Thoracic aorta endothelial cell (primary cell): Measurements from ENCODE around the genes FRMD3, C9orf64, HNRNPK, C9orf153 and ISCA1.

DNA sequence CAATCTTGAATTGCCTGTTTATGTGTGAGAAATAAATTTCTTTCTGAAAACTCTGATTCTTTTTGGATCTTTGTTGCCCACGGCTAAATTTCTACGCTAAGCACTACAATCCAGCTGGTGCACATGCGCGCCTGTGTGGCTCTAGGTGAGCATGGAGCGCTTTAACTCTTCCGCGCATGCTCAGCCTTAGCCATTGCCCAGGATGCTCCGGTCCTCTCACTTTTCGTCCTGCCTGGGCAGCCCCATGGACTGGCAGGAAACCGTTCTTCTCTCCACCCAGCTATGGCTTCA is 190.8 kb downstream of the TLE4 start:
- CAGE, long polyA plus RNA = no peak

DNA sequence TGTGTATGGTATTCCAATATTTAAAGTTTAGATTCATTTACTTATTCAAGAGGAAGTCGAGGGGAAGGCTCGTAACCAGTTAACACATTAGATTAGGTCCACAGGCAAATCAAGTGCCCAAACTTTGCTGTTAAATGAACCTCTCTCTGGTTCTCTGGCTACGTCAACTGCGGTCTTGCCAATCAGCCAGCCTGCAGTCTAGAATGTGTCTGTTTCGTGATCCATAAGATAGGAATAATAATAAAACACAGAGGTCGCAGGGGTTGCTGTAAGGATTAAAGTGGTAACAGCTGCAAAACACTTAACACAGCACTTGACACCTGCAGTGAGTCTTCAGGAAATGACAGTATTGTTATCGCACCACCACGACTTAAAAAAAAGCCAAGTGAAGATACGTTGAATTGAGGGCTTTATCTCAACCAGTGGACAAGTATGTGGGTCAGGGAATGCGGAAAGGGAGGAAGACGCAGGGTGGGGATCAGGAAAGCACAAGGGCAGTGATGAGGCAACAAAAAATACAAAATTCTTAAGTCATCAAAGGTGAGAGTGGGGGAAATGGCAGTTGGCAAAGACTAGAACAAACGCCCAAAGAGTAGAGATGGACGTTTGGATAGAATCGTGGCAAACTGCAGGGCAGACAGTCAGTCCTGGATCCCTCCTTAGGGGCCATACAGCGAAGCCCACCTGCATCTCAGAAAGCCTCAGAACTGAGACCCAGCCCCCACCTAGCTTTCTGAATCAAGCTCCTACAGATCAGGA is 92.3 kb downstream of the TLE1 start:
- CAGE, long polyA plus RNA = no peak

DNA sequence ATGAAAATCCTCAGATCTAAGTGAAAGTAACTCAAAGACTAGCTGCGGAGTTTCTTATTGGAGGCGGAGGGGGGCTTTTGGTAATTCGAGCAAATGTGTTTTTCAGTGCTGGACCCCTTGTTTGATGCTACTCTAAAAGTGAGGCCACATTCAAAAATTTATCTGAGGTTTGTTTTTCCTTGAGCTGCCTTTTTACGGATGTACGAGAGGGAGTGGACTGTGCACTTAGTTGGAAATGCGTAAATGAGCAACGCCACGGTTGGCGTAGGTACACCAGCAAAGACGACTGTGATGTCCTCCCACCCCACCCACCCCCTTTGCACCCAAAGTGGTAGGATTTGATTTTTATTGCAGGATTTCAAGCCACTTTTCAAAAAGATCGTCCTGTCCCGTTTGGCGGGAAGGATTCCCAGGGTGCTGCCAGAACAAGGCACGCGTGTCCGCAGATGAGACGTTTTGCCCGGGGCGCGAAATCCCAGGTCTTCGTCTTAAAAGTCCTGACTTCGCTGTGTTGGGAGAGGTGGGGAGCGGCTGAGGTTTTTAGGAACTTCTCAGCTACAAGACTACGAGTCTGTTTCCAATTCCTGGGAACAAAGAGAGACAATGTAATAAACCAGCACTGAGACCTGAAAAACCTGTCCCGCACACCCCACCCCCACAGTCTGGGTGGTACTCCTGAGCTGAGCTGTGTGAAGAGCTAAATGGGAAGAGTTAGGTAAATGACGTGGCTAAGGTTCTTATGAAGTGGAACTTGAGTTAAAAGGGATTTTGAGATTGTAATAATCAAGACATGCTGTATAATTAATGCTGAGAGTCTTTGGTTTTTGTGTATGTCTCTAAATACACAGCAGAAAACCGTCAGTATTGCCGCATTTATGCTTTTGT is 1.0 kb upstream of the TLE1 start:
- CAGE, long polyA plus RNA = no peak

DNA sequence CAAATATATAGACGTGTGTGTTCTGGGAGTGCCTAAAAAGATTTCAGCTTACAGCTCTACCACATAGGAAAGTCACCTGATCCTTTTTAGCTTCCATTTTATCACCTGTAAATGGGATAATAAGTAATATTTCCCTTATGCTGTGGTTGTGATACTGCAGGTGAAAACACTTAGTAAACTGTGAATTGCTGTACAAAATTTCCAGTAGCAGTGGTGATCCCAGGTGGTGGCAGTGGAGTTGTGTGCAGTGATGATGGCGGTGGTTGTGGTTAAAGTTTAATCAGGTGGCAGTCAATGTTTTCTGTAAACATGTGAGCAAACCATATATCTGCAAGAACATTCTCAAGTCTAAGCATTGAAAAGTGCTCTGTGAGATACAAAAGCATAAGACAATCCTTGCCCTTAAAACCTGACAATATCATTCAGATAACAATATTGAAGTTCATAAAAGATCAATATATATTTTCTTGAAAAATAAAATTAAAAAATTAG is 480.3 kb downstream of the RASEF start:
- CAGE, long polyA plus RNA = no peak

DNA sequence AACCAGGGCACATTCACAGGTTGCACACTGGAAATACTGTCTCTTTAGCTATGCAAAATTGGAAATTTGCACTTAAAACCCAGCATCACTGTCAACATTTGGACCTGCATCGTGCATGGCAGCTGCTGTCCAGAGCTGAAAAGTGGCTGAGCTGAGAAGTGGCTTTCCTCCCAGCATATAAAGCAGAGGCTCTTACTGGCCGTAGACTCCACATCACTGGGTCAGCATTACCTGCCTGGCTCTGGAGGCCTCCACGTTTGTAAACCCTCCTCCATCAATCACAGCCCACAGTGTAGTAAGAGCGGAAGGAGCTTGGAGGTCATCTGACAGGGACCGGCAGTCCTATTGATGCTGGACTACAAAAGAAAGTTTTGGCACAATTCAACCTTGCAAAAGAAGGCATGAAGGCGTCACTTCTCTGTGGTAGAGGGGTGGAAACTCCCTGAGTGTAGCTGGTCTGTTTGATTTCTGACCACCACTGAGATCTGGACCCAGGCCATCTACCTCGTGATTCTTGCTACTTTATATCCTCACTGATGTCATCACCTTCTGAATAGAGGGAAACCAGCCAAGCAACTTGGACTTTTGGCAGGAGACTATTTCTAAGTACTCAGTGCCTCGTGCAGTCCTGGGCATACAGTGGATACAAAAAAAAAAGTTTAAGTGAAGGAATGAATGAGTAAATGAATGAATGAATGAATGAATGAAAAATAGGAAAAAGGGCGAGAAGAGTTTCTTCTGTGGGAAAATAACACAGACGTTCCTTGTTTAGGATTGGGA is 14.9 kb downstream of the RASEF start:
- CAGE, long polyA plus RNA = no peak

DNA sequence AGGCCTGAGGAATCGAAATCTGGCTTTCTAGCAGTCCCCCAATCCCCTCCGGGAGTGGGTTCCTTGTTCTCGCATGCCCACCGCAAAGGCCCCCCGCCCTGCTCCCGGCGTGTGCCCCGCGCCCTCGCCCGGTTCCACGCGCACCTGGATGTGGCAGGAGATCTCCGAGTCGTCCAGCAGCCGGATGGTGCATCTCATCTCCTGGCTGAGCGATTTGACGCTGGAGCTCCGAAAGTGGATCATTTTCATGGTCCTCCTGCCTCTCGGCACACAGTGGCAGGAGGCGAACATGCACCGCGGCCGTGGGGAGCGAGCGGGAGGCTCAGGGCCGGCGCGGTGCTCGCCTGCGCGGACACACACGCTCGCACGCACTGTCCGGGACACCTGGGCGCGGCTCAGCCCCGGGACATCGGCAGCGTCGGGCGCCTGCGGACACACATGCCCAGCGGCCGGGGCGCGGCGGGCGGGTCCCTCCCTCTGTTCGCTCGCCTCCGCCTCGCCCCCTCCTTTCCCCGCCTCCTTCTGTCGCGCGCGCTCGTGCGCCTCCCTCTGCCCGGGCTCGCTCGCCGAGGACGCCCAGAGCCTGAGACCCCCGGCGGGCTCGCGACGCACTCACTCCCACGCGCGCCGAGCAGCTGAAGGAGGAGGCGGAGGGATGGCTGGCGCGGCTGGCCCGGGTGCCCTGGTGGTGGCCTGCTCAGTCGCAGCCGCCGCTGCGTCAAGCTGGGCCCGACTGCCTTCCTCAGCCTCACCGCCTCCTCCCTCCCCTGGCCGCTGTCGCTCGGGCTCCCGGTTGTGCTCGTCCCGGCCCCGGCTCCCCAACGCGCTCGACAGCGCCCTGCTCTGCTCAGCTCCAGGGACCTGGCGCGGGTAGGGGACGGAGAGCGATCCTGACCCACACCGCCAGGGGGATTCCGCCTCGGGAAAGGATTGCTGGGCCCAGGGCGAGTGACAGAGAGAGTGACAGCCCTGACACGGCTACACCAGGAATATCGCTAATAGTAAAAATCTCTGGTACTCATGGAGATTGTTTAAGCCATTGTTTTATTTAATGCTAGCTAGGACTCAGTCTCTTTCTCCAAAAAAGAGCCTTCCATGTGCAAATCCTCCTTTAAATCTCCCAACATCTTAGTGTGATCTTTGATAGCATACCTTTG is at the start of gene FRMD3:
TSS of gene FRMD3 (minus strand) at position 461 of the 1,157 bp plus-strand sequence.
- CAGE, long polyA plus RNA = no peak

GRCh38 chr9:83620861-83621819 is 1.8 kb upstream of the IDNK start:
- CAGE, long polyA plus RNA = no peak

GRCh38 chr9:83669886-83670314 is 37.9 kb downstream of the UBQLN1 start:
- CAGE, long polyA plus RNA = no peak

DNA sequence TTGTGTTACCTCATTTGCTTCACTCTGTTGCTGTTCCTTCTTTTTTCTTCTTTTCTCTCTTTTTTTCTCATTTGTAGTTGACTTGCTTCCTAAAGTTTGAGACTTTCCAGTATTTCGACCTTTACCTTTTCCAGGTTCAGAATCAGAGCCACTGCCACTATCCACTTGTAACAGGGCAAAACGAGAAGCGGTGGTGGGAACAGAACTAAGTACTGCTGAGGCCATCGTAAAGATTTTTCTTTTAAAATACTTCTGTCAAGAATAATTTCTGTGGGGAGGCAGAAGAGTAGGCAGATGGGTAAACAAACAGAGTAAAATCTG is 11.3 kb downstream of the GKAP1 start:
- CAGE, long polyA plus RNA = no peak

DNA sequence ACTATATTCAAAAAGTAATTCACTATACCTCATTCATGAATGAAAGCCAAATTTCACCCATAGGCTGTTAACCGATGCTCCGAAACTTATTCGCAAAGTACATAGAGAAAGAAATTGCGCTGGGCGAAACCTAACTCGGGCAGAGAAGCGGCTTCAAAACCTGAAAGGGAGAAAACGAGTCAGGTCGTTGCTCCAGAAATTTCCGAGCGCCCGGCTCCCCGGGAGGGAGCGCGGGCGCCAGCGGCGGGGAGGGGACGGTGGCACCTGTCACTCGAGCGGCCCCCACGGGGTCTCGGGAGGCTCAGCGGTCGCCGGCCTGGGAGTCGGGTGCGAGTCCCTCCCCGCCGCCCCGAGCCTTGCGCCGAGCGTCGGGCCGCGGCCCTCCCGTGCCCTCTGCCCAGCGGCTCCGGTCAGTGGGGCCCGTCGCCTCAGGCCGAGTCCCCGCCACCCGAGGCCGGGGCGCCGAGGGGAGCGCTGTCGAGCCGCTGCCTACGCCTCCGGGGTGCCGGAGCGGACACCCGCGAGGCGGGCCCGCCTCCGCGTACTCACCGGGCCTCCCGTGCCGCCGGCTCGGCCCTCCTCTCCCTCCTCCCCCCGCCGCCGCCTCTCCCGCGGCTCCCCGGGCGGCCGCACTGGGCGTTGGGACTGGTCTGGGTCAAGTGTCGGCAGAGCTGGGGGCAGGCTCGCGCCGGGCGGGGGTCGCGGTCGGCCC is 445 bp downstream of the GKAP1 start:
- CAGE, long polyA plus RNA = no peak

GRCh38 chr9:83955988-83957376 is at the start of gene C9orf64:
C9orf64 (minus strand) TSS chr9:83956742.
- CAGE, long polyA plus RNA = no peak

- CAGE, long polyA plus RNA = no peak
Measured at GRCh38 chr9:83980047-83980660, at the start of gene HNRNPK. HNRNPK (minus strand) TSS chr9:83980215.

DNA sequence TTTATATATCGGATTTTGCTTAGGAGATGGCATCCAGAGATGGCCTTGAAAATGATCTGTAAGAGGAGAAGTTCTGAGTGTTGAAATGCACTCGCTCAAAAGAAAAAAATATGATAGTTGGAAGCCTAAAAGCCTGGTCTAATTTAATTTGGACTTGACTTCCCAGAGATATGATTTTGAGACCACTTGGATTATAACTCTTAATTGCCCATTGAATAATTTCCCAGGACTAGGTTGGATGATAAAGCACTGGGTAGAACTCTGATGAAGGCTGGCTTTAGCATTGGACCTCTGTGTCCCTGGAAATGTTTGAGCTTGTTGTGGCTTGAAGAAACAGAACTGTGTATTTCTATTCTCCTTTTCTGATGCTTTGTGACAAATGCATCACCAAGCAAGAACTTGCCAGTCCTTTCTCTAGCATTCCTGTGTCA is 1.9 kb downstream of the NTRK2 start:
- CAGE, long polyA plus RNA = no peak

GRCh38 chr9:84671933-84672506 is 2.5 kb downstream of the NTRK2 start:
- CAGE, long polyA plus RNA = no peak

DNA sequence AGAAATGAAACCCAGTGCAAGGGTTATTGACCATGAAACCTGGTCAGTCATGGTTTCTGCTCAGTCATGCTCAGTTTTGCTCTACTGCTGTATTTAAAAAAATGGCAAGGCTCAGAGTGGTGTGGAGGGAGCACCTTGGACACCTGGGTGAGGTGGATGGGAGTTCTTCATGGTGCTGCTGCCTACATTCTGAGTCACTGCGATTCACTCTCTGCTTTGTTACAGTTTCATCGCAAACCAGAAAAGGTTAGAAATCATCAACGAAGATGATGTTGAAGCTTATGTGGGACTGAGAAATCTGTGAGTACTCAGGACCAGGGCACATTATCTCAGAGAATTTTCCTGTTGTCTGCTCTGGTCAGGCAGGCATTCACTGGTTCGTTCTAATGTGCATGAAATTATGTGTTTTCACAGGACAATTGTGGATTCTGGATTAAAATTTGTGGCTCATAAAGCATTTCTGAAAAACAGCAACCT is 32.4 kb downstream of the NTRK2 start:
- CAGE, long polyA plus RNA = no peak

DNA sequence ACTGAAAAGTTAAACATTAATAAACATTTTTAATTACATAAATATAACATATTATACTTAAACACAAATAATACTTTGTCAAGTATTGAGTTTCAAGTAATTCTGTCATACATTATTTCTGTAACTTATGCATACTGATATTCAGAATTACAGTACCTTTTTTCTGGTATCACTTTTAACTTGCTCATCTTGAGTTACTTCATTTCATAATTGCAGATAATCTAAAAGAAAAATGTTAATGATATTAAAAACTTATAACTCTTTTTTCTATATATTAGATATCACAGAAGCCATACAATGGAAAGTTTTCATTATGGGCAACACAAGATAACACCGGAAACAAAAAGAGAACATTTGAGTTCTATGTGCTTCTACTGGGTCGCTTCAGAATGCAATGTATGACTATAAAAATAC is 29.4 kb downstream of the AGTPBP1 start:
- CAGE, long polyA plus RNA = no peak

- CAGE, long polyA plus RNA = no peak
Measured at GRCh38 chr9:85743156-85743511, 1.4 kb upstream of the AGTPBP1 start.

- CAGE, long polyA plus RNA = no peak
Measured at GRCh38 chr9:86099740-86100048, 336 bp upstream of the GOLM1 start.

- CAGE, long polyA plus RNA = no peak
Measured at GRCh38 chr9:86259538-86259947, at the start of gene C9orf153. C9orf153 (minus strand) TSS chr9:86259657.

DNA sequence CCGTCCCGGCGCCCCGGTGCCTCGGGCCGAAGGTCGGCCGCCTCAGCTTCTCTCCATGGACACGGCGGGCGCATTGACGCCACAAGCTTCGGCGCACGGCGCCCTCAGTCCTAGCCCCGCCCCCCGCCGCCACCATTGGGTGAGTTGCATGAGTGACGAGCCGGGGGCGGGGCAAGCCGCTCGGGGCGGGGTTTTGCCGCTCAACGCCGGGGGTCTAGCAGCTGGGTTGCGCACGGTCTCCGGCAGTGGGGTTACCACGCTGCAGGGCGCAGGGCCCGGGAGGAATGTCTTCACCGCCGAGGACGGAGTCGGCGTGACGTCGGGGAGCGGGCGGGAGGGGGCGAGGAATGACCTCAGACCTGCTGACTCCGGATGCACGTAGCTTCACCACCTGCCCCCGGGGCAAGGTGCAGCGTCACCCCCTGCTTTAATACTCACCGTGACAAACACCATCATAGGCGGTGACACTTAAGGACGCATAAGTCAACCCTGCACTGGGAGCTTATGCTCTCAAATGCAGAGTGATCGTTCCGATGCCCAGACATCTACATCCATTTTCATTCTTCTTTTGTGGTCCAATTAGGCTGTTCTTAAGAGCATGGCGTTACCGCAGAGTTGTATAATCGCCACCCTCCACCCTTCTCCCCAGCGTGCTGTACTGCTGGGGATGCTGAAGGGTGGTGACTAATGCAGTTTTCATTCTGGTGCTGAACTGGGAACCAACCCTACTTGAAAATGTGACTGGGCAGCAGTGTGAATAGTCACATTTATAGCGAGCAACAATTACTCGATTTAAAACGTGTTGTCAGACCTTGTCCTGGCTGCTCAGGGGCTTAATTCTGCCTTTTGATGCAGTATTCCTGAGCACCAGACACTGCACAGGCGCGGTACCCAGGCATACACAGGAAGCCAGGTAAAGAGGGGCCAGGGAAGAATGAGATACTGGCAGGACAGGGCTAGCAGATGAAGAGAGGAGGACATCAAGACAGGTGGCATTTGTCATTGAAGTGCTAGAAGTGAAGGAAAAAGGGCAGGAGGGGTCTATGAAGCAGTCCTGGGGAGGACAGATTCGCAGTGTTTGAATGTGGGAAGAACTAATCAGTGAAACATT is at the start of gene ISCA1:
TSS of gene ISCA1 (minus strand) at position 75 of the 1,111 bp plus-strand sequence.
- CAGE, long polyA plus RNA = no peak